Cerebral cortex (tissue), 2 donors: ENCODE results near the gene SRBD1.

DNA sequence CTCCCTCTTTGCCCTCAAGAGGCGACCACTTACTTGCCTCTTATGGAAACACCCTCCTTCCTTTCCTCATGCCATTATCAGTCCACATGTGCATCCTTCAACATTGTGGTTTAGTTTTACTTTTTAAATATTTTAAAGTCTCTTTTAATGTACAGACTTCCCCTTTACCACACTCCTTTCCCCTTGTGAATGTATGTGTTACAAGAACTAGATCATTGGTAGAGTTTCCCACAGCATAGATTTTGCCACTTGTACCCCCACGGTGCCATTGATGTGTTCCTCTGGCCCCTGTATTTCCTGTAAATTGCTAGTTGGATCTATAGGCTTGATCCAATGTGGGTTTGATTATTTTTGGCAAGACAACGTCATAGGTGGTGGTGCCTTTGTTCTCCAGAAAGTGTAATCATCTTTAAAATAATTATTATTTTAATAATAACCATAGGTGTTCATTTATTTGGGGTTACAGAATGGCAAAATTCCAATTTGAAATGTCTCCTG, 202.5 kb upstream of the SIX2 start:
- PRO-cap, 2 experiments, result no peak in any of the 2 experiments

DNA sequence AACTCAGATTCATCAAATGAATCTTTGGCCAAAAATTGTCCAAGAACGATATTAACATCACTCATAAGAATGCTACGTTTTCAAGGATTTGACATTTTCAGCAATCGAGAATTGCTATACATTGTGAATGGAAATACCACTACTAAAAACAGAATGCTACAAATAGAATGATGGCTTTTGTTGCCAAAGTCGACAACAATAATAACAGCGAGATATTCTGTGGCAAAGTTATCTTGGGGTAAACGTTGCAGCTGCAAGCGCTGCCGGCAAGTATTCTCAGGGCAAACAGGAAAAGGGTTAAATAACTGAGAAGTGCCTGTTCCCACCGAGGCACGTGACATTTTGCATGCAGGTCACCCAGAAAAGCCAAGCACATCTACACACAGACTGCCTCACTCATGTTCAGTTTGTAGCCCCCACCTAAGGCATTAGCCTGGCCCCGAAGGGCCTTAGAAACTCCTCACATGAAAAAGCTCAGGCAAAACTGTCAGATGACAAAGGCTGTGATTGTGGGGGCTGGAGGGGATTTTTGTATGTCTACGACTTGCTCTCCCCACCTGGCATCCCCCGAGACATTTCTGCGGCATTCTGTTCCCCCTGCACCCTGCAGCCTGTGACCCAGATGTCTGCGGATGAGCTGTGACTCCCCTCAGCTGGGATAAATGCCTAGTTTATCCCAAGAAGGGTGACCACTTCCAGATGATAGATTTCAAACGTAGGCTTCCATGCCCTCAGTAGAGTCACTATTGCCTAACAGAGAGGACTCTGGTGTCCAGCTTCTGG, 215.1 kb upstream of the SIX2 start:
- PRO-cap, 2 experiments, result no peak in any of the 2 experiments

GRCh38 chr2:45238013-45238535, 228.8 kb upstream of the SIX2 start:
- PRO-cap, 2 experiments, result no peak in any of the 2 experiments

GRCh38 chr2:45332556-45333189, 278.4 kb downstream of the SRBD1 start:
- PRO-cap, 2 experiments, result no peak in any of the 2 experiments

DNA sequence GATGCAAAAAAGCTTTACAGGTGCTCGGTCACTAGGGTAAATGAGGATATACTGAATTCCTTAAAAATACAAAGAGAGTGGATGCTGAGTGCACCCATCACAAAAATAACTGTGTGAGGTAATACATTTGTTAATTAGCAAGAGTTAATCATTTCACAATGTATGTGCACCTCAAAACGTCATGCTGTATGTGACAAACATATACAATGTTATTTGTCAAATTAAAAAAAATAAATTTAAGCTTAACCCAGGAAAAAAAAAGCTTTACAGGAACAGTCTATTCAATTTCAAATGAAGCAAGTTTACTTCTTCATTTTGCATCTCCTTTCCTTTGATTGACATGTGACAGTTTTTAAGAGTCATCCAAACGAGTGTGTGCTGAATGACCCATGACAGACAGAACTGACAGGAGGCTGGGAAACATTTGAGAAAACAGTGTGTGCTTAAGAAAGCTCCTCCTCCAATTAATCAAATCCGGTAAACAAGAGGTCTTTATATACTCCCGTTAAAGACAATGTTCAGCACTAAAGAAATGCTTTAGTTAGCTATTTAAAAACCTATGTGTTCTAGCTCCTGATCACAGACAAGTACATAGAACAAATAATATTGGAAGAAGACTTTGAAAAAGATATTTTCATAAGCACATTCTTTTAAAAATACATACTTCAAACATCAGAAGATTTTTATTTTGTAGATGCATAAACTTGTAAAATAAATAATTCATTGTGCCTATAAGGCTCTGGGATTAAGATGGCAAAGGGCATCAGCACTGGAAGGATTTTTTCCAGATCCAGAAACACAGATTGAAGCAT, 177.7 kb downstream of the SRBD1 start:
- PRO-cap, 2 experiments, result no peak in any of the 2 experiments

DNA sequence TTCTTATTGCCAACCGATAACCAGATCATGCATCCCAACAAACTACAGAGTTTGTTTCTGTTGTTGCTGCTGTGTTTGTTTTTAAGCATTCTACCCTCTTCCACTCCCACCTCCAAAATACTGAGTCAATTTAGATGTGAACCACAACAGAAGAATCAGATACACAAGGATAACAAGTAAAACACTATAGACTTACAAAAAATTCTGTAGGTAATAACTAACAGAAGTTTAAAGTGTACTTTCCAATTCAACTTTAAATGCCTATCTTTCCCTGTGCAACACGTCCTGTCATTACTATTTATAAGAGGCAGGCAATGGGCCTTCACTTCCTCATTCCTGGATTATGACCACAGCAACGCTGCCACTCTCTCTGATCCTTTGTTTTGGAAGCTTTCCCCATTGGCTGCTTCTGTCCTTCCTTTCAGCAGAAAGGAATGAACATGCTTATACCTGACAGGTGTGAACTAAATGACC, 152.0 kb downstream of the SRBD1 start:
- PRO-cap, 2 experiments, result no peak in any of the 2 experiments

GRCh38 chr2:45498638-45499169, 112.4 kb downstream of the SRBD1 start:
- PRO-cap, 2 experiments, result no peak in any of the 2 experiments

DNA sequence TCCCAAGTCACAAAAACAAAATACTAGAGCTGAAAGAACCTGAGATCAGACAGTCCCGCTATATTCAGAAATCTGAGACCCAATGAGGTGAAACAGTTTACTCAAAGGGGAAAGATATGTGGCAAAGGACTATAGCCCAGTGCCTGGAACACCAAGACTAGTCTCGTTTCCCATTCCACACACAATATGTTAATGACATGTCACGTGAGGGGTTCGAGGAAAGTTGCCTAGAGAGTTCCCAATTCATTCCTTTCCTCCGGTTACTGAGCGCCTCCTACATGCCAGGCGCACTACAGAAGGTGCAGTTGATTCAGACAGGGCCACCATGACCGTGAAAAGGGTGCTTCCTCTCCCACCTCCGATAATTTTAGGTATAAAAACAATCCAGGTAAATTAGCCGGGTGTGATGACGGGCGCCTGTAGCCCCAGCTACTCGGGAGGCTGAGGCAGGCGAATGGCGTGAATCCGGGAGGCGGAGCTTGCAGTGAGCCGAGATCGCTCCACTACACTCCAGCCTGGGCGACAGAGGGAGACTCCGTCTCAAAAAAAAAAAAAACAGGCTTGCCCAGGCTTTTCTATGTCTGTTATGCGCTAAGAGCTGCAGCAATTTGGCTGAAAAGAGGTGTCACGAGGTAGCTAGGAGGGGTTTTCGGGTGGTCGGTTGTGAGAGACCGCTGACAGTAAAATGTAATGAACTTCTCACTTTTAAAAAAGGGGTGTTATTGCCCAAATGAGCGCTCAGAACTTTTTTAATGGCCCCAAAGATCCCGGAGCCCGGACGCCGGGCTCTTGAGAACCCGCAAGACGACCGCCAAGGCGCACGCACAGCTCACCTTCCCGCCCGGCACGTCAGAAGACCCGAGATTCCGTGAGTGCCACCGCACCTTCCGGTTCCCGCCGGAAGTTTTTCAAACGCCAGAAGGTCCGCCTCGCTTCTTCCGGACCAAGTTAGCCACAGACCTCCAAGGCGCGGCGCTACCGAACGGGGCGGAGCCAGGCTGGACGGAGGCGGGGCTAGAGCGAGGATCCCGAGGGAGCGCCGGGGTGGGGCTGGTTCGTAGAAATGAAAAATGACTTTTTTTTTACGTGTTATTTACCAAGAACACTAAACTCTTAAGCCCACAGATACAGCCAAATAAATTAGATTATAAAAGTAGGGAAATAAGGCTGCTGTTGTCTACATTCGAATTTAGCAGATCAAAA, at the start of gene SRBD1:
Gene SRBD1, minus strand, starts transcription at position 882 of the 1,203 bp plus-strand sequence.
- PRO-cap, 2 experiments, result peak in 1 of 2 experiments; most common plus-strand start position 246 of the sequence (in 1); most common minus-strand start position 887 of the sequence (in 1)

DNA sequence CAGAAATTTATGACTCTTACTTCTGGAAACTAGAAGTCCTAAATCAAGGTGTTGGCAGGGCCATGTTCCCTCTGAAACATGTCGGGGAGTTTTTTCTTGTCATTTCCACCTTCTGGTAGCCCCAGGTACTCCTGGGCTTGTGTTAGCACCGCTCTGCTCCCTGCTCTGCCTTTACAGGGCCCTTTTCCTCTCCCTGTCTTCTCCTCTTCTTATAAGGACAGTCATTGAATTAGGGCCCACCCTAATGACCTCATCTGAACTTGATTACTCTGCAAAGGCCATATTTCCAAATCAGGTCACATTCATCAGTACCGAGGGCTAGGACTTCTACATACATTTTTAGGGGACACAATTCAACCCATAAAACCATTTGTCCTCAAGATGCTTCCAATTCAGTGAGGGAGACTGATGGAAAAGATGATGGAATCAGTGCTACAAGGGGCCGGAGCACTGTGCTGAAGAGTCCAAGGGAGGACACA, 40.8 kb downstream of the PRKCE start:
- PRO-cap, 2 experiments, result no peak in any of the 2 experiments

GRCh38 chr2:45936020-45936790, 284.7 kb downstream of the PRKCE start:
- PRO-cap, 2 experiments, result no peak in any of the 2 experiments

DNA sequence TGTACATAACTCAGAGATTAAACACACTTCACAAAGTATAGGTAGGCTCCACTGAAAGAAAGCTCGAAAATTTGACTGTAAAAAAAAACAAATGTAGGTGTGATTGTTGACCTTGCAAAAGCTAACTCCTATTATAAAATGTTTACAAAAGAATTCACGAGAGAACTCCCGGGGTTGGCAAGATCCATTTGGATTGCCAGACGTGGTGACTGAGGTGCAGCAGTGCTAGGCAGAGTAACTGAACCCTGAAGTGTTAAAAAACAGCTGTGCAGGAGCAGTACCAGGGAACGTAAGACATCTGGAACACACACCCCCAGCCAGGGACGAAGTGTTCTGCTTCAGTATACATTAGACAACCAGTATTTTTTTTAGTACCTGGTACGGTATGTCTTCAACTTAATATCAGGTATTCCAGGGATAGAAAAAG, 272.2 kb upstream of the EPAS1 start:
- PRO-cap, 2 experiments, result no peak in any of the 2 experiments

- PRO-cap, 2 experiments, result no peak in any of the 2 experiments
Measured at GRCh38 chr2:46096148-46096793, 200.9 kb upstream of the EPAS1 start.

DNA sequence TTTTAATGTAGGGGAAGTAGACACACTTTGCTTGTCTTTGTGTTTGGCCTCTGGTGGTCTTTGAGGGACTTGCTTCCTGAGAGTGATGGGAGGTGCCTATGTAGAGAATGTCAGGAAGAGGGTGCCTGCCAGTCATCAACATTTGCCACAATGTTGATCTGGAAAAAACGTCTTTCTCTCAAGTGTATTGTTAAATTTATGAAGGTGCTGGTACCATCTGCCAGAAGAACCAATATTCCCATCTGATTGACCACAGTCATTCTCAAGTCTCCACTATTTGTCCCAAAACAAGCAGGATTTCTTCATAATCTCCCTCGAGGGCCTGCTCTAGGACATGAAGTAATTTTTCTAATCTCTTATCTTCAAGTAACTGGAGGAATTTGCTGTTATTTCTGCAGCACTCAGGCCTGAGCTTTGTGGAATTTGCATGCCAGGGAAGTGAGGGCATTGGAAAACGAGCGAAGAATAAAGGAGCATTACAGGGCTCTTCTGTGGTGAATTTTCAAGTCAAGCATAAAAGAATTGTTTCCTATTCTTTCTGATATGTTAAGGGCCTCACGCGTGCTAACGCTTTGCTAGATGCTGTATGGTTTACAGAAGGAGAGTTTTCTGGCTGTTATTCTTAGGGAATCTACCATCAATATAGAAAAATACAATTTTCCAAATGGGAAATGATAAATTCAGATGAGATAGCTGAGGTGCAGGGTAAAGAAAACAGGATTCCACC, 161.3 kb upstream of the EPAS1 start:
- PRO-cap, 2 experiments, result no peak in any of the 2 experiments

- PRO-cap, 2 experiments, result peak in 1 of 2 experiments; most common plus-strand start chr2:46179327 (in 1); most common minus-strand start chr2:46179166 (in 1)
Measured at GRCh38 chr2:46179045-46179760, 118.0 kb upstream of the EPAS1 start.

DNA sequence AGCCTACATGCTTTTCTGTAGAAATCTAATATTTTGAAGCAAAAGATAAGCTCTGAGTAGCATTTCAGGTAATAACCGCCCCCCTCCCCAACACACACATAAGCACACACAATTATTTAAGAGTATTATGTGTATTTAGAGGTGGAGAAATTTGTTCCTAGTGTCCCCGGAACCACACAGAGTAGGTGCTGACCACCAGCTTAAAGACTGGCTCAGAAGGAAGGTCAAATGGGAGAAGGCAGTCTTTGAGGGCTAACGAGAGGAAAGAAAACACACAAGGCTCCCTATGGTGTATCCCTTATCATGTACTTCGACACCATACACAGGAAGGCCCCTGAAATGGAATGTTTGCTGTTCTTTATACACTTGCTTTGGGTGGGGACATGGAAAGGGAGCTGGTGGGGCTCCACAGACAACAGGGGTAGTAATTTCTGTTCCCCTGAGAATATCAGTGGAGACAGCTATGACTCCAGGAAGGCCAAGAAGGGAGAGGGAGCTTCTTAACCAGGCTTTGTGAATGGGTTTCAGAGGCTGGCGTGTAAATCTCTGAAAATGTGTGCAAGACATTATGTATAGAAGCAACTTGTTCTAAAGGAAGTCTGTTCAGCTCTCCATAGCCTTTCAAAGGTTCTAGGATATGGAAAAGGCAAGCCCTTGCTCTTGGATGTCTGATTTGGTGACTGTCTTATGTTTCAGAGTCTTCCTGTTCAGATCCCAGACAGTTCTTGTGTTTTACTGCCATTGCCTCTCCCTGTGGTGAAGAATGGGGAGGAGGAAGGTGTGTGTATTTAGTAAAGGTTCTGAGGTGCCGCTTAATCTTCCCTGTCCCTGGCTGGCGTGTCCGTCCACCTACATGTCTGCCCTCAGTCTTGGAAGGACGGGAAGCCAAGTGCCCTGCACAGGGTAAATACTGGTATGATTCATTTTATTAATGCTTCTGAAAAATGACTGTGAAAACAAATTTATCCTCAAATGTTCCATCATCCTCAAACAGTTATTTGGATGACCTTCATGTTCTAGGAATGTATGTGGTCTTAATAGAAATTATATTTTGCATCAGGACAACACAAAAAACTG, 6.2 kb downstream of the EPAS1 start:
- PRO-cap, 2 experiments, result peak in 1 of 2 experiments; most common plus-strand start position 624 of the sequence (in 1); most common minus-strand start position 209 of the sequence (in 1)

DNA sequence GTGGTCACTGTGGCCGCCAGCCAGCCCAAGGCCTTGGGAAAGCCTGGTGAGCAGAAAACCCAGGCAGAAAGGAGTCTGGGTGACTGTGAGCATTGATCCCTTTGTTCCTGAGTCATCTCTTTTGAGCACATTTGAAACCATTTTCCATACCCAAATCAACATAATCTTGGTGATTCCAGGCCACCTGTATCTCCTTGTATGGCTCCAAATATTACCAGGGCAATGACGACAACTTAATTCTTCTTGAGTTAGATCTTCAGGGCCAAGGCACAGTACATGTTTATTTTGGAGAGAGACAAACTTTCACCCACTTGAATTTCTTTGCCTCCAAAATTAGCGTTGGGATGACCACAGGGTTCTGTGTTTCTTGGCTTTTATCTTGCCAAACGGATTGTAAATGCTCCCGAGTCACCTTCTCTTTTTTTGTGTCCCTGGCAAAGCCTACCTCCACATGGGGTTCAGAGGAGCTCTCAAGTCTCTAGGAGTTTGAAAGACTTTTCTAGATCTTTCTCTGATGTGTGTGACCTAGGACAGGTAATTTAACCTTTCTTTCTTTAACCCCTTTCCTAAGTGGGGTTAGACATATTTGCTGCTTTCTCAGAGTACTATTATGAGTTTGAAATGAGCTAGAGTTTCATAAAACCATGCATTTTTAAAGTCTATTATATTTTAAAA, 14.7 kb downstream of the EPAS1 start:
- PRO-cap, 2 experiments, result no peak in any of the 2 experiments

DNA sequence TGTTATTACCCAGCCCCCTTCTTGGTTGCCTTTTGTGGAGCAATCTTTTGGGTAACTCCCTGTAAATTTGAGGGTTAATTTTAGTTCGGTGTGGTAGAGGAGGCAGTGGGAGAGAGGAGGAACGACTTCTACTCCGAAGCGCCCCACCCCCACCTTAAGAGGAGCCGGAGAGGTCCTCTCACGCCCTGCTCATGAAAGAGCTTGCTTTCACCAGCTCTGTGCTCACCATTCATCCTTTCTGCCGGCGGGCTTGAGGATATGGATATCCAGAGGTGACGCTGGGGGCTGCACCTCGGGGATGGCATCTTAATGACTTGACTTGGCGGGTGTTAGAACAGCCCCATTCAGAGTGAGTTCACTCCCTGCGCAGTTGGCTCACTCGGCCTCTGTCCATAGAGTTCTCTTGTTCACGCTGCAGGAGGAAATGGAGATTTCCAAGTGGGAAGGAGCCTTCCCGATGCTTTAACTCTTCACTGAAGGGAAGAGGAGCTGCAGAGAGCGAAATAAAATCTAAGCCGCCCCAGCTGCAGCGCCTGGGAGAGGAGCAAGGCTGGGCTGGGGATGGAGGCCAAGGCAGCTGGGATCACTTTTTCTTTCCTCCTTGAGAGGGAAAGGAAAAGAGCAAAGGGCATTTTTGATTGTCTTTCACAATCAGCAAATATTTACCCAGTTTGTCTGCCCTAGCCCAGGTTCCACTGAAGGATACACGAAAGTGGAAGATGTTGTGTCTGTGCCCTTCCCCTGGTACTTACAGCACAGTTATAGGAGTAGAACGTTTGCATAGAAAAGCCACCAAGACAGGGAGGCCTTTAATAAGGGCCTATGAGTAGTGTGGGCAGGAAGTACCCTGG, 38.6 kb downstream of the EPAS1 start:
- PRO-cap, 2 experiments, result peak in 1 of 2 experiments; most common plus-strand start position 83 of the sequence (in 1); most common minus-strand start position 231 of the sequence (in 1)

DNA sequence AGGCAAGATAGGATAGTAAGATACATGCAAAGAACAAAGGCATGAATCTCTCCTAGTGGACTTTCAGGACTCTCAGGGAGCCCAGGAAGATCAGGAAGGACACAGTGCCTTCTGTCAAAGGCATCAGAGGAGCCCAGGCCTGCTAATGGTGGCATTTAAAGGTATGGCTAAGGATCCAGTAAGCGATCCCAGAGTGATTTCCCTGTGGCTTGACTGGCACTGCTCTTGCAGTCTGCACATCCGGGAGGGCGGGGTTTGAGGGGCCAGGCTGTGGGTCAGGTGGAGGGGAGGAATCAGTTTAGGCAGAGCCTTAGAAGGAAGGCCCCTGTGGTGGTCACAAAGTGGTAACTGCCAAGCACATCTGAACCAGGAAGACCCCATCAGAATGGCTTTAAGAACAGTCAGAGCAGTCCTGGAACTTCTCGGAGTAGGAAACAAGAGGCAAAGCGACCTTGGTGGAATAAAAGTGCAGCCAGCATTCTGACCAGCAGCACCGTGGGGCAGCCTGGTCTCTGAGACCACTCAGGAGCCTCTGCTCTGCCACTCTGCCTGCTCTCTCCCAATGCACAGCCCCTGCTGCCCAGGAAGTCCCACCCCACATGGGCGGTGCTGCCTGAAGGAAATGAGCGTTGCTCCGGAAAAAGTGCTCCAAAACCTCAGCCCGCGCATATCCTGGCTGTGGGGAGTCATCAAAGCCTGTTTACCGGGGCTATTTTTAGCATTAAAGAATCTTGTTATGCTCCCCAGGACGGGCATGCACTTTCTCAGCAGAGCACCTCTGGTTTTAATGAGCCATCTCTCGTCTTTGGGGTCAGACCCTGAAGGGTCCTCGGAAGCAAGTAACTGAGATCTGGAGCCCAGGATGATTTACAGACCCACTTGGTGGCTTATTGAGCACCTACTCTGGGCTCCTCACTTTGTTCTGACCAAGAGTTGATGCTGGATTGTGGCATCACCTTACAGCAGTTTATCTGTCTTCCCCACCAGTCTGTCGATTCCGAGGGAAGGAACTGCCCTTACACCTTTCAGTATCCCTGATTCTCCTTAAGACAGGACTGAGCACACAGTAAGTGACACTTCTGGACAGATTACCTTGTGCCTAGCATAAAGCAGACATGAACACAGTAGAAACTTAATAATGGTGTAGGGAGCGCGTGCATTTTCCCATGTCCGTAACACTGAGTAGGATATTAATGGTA, 54.5 kb downstream of the EPAS1 start:
- PRO-cap, 2 experiments, result peak in 1 of 2 experiments; most common plus-strand start position 721 of the sequence (in 1); most common minus-strand start position 547 of the sequence (in 1)

- PRO-cap, 2 experiments, result no peak in any of the 2 experiments
Measured at GRCh38 chr2:46461804-46462269, 80.5 kb upstream of the RHOQ start.

DNA sequence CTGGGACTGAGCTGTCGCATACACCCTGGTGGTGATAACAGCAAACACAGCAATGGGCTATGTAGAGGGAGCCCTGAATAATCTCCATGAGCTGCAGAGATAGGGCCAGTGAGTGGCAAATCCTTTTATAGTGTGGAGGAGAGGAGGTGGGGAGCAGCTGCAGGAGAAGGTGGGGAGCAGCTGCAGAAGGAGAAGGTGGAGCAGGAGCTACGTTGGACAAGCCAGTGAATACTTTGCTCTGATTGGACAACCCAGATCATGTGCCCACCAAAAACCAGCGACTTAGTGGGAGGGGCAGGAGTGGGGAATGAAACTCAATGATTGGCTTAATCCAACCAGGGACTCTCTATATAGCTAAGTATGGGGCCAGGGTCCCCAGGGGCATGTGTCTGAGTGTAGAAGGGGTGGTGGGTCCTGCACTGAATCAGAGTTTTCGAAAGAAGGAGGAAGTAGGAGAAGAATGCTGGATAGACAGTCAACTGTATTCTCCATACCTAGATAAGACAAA, 22.6 kb upstream of the ATP6V1E2 start:
- PRO-cap, 2 experiments, result no peak in any of the 2 experiments